ReNcell CX (cell line): ENCODE measurements around the genes PLAA, IFT74 and C9orf72.

- PRO-cap = no peak
Observed at GRCh38 chr9:21519577-21520459, 37.7 kb upstream of the IFNE start.

- PRO-cap = unidirectional peak, plus-strand start at chr9:21683218
Observed at GRCh38 chr9:21682907-21683395, 119.5 kb upstream of the MTAP start.

DNA sequence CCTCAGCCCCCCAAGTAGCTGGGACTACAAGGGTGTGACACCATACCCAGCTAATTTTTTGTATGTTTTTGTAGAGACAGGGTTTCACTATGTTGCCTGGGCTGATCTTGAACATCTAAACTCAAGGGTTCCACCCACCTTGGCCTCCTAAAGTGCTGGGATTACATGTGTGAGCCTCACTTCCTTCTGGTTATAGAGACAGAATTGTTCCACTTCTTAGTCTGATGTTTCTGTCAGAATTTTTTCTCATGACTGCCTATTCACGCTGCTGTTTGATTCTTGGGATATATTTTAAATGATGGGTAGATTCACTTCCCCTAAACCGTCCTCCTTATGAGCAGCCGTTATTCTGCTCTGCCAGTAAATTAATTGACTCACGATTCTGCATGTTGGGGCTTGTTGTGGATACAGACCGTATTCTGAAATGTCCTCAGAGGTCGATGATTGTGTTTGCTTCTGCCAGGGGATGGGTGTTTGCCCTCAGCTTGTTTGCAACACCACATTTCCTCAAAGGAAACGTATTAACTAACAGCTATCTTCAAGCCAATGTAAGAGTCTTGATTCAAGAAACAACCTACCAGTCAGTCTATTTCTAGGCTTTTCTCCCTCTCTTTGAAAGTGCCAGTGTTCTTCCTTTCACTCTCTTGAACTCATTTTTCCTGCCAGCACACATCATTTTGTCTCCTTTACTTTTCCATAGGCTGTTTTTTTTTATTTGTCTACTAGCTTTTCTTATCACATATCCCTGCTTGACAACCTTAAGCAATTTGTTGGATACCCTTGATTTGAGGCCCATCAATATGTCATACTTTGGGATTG is 31.1 kb downstream of the MTAP start:
- PRO-cap = no peak

- PRO-cap = bidirectional peak, plus-strand start at chr9:21995676, minus-strand start at chr9:21995318
Observed at GRCh38 chr9:21994904-21995618, 14.0 kb downstream of the CDKN2B start.

DNA sequence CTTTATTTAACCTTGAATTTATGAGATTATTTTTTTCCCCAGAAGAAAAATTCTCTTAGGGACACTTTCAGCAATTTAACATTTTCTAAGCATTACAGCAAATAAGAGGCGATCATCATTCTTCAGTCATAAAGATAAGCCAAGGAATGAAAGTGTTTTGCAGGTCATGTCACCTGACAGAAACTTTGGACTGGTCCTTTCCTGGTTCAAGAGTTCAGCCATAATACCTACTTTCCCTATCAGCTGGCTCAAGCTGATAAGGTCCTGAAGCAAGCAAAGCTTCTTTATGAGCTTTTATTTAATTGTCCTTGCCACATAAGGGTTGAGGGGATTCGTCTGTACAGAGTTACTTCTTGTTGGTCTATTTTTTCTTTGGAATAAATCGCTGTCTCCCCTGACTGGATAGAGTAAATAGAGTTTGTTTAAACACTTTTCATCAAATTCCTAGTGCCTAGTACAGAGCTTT is 99.9 kb upstream of the CDKN2B start:
- PRO-cap = no peak

DNA sequence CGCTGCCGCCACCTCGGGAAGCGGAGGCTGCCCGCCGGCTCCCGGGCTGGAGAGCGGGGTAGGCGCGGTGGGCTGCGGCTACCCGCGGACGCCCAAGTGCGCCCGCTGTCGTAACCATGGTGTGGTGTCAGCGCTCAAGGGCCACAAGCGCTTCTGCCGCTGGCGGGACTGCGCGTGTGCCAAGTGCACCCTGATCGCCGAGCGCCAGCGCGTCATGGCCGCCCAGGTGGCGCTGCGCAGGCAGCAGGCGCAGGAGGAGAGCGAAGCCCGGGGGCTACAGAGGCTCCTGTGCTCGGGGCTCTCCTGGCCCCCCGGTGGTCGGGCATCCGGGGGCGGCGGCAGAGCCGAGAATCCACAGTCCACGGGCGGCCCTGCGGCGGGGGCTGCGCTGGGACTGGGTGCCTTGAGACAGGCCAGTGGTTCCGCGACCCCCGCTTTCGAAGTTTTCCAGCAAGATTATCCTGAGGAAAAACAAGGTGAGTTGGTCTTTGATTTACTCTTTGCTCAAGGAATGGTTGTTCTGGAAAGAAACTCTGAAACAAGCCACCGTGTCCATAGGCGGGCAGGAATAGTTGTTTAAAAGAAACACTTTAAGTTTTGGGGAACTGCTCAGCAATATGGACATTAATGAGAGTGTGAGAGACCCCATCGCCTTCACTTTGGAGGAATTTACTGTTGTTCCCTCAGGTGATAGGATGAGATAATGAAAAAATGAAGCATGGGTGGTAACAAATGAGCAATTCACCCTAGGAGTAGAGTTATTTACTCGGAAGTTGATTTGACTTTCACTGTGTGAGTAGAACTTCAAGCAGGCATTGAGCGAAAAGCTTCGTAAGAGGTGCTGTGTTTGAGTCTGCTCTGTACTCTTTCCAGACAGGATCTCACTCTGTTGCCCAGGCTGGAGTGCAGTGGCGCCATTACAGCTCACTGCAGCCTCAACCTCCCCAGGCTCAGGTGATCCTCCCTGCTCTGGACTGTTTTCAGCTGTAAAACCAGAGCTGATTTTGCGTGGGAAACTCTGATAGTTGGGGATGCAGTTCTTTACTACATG is 958 bp downstream of the DMRTA1 start:
- PRO-cap = no peak

DNA sequence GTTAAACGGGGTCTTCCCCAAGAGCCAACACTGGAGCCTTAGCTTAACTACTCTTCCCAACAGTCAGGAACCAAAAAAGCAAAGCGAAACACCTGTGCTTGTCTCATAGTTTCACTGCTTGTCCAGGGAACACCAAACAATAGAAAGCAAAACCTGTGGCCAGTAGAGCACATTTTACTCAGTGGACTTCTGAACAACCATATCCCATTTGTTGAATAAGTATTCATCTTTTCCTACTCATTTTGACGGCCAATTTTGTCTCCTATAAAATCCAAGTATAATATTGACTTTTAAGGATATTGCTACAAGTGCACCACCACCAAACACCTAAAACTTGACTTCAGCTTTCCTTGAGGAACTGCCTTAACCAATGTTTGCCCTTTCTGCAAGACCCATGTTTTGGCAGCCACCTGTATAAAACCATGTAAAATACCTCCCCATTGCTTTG is 391.3 kb downstream of the ELAVL2 start:
- PRO-cap = no peak

DNA sequence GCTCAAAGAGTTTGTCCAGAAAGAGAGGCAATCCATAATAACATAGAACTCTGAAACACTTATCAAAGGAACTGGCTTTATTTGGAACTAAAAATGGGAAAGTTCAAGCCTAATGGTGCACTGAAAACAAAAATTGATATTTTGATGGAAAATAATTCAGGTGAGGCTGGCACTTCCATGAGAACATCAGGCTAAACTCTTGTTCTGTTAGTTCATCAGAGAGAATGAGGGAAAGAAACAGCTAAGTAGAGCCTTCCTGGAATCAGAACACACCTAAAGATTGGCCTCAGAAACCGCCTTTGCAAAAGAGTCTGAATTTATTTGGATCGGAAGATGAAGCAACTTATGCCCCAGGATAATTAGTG is 362.0 kb downstream of the ELAVL2 start:
- PRO-cap = no peak

- PRO-cap = no peak
Observed at GRCh38 chr9:23598996-23599326, 227.1 kb downstream of the ELAVL2 start.

DNA sequence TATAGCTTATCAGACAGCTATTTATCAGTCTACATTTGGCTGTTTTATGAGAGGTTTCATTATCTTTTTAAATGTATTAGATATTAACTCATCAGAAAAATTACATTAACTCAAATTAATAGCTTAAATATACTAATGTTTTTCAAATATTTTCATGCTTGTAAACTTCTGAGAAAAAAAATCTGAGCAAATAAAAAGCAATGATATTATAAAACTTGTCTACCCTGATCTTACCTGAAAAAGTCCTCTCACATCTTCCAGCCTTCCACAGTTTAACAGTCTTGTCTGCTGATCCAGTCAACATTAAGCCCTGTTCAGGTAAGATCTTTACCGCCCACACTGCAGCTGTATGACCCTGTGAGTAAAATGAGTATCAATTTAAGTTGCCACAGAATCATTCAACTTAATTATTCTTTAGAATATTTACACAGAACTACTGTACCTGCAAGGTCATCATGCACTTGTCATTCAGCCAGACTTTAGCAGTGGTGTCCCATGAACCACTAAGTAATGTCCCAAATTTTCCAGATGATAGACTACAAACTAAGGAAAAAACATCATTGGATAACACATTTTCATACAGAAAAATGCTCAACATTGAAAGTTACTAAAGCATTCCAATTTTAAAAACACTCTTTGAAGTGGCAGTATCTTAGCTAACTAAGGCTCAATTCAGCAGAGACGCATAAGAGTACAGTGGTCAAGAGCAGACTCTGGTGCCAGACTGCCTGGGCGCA is 19.0 kb downstream of the PLAA start:
- PRO-cap = no peak

- PRO-cap = bidirectional peak, plus-strand start at chr9:26947567, minus-strand start at chr9:26947222
Observed at GRCh38 chr9:26946502-26947725, at the start of gene PLAA. PLAA (minus strand) TSS chr9:26947242.

GRCh38 chr9:26955799-26956901 is at the start of gene IFT74:
IFT74 (plus strand) TSS chr9:26956412.
- PRO-cap = bidirectional peak, plus-strand start at chr9:26956503, minus-strand start at chr9:26956249; bidirectional peak, plus-strand start at chr9:26956670, minus-strand start at chr9:26956657

GRCh38 chr9:27003449-27003815 is 2.0 kb downstream of the LRRC19 start:
- PRO-cap = no peak

GRCh38 chr9:27078662-27079097 is 30.3 kb upstream of the TEK start:
- PRO-cap = no peak

GRCh38 chr9:27192466-27192828 is 83.4 kb downstream of the TEK start:
- PRO-cap = no peak

DNA sequence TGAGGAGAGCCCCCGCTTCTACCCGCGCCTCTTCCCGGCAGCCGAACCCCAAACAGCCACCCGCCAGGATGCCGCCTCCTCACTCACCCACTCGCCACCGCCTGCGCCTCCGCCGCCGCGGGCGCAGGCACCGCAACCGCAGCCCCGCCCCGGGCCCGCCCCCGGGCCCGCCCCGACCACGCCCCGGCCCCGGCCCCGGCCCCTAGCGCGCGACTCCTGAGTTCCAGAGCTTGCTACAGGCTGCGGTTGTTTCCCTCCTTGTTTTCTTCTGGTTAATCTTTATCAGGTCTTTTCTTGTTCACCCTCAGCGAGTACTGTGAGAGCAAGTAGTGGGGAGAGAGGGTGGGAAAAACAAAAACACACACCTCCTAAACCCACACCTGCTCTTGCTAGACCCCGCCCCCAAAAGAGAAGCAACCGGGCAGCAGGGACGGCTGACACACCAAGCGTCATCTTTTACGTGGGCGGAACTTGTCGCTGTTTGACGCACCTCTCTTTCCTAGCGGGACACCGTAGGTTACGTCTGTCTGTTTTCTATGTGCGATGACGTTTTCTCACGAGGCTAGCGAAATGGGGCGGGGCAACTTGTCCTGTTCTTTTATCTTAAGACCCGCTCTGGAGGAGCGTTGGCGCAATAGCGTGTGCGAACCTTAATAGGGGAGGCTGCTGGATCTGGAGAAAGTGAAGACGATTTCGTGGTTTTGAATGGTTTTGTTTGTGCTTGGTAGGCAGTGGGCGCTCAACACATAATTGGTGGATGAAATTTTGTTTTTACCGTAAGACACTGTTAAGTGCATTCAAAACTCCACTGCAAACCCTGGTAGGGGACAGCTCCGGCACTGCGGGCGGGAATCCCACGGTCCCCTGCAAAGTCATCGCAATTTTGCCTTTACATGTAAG is at the start of gene C9orf72:
C9orf72 (minus strand) TSS at position 138 of the 900 bp plus-strand sequence.
- PRO-cap = unidirectional peak, minus-strand start at position 97 of the sequence; bidirectional peak, plus-strand start at position 640 of the sequence, minus-strand start at position 387 of the sequence

DNA sequence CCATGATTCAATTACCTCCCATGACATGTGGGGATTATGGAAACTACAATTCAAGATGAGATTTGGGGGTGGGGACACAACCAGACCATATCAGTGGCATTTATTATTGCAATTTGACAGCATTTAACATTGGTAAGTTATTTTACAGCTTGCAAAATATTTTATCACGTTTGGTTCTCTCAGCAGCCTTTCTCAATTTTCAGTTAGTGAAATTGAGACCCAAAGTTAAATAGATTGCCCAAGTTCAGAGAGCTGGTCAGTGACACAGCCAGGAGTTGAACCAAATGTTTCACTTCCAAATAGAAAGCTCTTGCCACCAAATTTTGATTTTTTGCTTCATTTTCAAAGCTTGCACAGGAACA is 271.4 kb upstream of the C9orf72 start:
- PRO-cap = no peak

DNA sequence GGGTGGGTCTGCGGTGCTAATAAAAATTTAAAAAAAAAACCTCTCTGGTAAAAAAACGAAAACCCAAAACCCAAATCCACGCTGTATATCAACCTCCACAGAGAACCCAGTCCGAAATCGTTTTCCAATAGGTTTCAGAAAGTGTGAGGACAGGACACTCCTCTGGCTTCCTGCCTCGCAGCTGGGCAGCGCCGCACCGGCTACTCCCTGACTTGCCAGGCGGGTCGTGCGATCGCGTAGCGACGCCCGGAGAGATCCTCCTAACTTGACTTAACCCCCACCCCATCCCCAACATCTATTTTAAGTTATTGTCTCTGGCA is 868 bp downstream of the LINGO2 start:
- PRO-cap = no peak

- PRO-cap = no peak
Observed at GRCh38 chr9:31334697-31335393, 1049.6 kb upstream of the ACO1 start.

DNA sequence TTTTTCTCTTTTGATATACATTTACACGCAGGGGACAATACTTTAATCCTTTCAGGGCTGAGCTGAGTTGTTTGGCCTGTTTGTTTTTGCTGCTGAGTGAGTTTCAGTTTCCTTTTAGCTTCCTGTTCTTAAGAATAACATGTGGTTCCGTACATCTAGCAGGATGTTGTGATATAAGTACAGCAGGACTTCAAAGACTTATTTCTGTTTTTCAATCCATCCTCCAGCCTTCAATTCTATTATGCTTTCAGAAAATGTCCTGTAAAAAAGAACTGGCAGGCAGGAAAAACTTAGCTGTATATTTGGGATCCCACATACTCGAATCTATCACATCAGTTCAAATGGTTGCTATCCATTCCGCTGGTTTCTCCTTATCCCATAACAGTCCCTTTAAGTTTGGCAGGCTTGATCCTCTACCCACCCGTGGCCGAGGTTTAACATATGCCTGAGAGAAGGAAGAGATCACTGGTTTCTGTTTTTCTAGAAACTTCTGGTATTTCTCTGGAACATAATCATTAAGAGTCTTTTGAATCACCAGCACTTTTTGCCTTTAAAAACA is 1037.2 kb upstream of the ACO1 start:
- PRO-cap = no peak